Breast (tissue), 4 donors: ENCODE data around the gene FAM3A.

GRCh38 chrX:153675926-153676563 lies 2.4 kb upstream of the PNCK start:
- PRO-cap, 3 experiments = no peak in any of the 3 experiments
- RRBS = no CpG with 5 or more reads among the region's 9 CpGs

DNA sequence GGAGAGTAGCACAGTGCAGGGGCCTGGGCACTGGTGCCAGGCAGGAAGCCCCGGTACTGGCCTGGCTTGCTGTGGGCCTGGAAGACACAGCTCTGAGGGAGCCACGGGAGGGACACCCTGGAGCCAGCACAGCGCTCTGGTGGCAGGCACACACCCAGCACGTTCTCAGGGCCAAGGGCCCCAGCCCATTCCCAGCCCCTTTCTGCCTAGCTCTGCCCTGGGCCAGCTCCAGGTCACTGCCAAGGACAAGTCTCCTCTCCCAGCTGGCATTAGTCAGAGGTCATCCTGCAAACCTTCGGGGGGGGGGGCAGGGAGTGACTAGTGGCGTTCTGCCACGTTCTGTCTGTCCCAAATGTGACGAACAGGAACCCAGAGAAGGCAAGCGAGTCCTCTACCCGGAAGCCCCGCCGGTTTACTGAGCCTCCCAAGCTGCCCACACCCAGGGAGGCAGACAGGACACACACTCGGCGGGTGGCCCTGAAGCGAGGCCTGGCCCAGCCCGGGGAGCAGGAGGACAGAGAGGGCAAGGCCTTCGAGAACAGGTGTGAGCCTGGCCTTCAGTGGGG lies 12.2 kb downstream of the SLC6A8 start:
- PRO-cap, 3 experiments = no peak in any of the 3 experiments
- RRBS = no CpG with 5 or more reads among the region's 17 CpGs

- PRO-cap, 3 experiments = no peak in any of the 3 experiments
- RRBS = no CpG with 5 or more reads among the region's 17 CpGs
Observed at GRCh38 chrX:153700405-153701080, 12.8 kb downstream of the SLC6A8 start.

DNA sequence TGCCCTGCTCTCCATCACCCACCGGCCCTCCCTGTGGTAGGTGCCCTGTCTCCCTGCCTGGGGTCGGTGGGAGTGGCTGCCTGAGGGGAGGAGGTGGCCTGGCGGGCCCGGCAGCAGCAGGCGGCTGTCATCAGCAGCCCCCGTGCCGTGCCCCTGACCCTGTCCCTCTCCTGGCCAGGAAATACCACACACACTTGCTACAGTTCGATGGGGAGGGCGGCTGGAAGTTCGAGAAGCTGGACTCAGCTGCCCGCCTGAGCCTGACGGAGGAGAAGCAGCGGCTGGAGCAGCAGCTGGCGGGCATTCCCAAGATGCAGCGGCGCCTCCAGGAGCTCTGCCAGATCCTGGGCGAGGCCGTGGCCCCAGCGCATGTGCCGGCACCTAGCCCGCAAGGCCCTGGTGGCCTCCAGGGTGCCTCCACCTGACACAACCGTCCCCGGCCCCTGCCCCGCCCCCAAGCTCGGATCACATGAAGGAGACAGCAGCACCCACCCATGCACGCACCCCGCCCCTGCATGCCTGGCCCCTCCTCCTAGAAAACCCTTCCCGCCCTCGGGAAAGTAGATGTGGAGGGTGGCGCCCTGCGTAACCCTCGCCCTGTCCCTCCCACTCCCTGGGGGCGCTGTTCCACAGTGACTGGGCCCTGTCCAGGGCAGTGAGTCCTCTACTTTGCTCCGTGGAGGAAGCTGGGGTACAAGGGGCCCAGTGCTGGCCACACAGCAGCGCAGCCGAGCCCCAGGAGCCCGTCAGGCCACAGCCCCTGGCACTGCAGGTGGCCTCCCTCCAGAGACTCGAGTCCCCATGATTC lies 18.9 kb downstream of the ABCD1 start:
- PRO-cap, 3 experiments = peak in 1 of 3 experiments; most common minus-strand start position 445 of the sequence (in 1)
- RRBS = 8% methylated on average over 4 of the region's 38 CpGs

DNA sequence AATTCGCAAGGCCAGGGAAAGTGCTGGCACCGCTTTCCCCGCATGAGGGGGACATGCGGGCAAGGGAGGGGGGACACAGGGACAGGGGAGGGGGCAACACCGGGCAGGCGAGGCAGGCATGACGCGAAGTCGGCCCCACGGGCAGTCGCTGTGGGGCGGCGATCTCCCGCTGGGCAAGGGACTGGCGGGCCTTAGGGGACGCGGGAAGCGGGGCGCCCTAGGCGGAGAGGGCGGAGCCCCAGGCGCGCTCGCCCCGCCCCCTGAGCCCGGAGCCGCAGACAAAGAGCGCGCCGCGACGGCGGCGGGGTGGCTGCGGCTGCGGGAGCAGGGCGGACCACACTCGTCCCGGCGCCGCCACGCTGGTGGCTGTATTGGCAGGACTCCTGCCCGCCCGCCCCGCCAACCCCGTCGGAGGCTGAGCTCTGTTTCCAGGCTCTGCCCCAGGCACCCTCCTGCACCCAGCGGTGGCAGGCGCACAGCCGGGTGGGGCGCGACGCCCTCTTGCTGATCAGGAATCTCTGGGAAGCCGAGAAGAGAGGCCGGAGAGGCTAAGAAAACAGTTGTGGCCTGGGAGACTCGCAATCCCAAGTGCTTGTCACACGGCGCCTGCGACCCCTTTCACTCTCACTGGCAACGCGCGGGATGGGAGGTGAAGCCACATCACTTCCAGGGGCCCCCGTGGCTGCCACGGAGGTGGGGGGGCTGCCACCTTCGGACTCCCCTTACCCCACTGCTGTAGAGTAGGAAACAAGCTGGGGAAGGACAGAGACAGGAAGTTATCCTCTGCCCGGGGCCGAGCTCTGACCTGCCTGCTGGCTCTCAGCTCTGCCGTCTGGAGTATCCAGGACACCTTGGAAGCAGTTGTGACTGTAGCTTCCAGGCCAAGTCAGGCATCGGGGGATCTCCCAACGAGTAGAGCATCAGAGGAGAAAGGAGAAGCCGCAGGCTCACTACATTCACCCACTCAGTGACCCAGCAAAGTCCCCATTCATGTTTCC lies 11.2 kb downstream of the PDZD4 start:
- PRO-cap, 3 experiments = peak in 3 of 3 experiments; most common plus-strand start position 298 of the sequence (in 2); most common minus-strand start position 180 of the sequence (in 1)
- RRBS = 10% methylated on average over 19 of the region's 71 CpGs

- PRO-cap, 3 experiments = no peak in any of the 3 experiments
- RRBS = 26% methylated on average over 10 of the region's 55 CpGs
Observed at GRCh38 chrX:153885370-153886022, 477 bp downstream of the L1CAM start.

DNA sequence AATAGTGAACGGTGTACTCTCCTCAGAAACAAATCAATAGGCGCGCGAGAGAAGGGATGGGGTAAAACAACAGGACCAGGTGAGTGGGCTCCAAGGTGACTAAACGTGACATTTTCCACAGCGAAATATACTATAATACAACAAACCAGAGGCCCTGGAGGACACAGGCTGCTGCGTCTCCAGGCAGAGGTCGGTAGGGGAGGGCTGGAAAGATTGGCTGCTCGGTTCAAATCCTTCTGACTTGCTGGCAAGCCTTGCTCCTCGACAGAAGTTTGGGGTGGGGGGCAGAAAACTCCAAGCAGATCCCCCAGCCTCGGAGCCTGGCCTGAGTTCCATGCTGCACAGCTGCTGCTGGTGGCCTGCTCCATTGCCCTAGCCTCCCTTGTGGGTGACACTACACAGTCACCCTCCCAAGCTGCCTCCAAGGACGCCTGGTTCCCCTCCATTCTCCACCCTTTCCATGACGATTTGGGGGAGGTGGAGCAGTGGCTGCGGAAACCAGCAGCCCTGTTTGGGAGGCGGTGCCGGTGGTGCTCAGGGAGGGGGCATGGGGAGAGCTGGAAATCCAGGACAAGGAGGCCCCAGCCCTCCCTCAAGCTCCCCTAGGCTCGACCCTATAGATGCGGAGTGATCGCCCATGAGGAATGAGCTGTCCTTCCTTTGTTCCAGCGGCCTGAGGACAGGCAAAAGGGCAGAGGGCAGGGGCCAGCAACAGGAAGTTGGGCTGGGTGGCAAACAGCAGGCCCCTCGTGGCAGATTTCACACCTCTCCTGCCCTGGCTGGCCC lies 3.4 kb upstream of the RENBP start:
- PRO-cap, 3 experiments = no peak in any of the 3 experiments
- RRBS = no CpG with 5 or more reads among the region's 21 CpGs

GRCh38 chrX:154015309-154015942 lies 4.3 kb downstream of the IRAK1 start:
- PRO-cap, 3 experiments = no peak in any of the 3 experiments
- RRBS = no CpG with 5 or more reads among the region's 16 CpGs

GRCh38 chrX:154094487-154095176 lies 2.9 kb downstream of the MECP2 start:
- PRO-cap, 3 experiments = no peak in any of the 3 experiments
- RRBS = no CpG with 5 or more reads among the region's 9 CpGs

DNA sequence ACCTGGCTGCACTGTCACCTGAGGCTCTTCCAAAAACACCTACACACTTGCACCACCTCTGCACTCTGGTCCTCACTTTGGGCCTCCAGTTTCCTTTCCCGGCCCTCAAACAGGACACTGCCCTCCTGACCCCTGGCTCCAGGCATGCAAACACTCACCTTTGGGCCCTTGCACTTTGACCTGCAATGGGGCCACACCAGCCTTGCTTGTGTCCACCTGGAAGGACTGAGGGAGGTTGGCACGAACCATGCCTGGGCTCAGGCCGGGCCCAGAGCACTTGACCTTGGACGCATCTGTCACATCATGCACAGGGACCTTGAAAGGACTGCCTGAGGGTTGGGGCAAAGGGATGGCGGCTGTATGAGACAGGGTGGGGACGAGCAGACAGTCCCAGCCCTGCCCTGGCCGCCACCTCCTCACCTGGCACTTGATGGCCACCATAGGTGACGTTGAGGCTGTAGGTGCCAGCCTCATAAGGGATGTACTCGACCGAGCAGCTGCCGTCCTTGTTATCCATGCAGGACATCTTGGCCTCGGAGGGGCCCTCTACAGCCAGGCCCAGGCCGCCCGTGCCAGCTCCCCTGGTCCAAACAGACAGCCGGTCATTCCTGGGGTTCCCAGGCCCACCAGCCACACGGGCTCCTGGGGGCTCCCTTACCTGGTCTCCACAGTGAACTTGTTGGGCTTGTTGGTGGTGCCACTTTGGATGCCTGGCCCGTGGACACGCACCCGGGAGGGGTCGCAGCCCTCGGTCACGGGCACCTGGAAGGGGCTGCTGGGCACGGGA lies 15.4 kb downstream of the FLNA start:
- PRO-cap, 3 experiments = no peak in any of the 3 experiments
- RRBS = 91% methylated on average over 5 of the region's 23 CpGs

DNA sequence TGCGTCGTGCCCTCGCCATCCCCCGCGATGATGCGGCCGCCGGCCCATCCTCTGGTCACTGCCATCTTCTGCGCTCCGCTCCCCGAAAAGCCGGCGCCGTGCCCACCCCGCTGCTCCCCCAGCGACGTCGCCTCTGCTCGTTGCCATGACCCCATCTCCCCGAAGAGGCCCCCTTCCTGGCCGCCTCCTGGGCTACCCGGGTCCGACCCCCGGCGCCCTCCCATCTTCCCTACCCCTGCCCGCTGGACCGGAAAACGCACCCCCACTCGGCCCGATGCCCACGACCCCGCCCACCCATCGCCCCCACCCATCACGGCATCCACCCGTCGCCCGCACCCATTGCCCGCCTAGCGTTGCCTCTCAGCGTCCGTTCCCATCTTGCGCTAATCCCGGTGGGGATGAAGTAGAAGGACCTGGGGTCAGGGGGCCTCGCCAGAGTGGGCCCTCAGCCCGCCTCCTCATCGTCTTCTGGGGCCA lies 412 bp downstream of the GDI1 start:
- PRO-cap, 3 experiments = peak in 1 of 3 experiments; most common minus-strand start position 60 of the sequence (in 1)
- RRBS = 18% methylated on average over 21 of the region's 46 CpGs

DNA sequence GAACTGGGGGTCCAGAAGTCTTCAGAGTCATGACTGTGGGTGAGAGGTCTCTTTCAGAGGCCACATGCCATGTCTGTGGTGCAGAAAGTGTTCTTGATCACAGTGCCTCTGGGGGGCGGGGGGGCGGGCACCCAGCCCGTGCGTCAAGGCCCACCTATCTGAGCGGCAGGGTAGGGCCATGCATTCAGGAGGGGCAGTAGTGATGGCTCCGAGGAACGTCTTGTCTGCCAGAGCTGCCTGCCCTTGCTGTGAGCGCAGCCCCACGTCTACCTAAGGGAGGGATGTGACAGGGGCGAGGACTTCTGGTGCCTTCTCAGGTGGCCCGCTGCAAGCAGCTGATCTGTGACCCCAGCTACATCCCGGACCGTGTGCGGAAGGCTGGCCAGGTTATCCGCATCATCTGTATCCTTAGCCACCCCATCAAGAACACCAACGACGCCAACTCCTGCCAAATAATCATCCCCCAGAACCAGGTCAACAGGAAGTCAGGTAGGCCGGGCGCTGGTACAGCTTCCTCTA lies 2.6 kb upstream of the FAM50A start:
- PRO-cap, 3 experiments = no peak in any of the 3 experiments
- RRBS = no CpG with 5 or more reads among the region's 19 CpGs

GRCh38 chrX:154441848-154443339 lies 1.5 kb upstream of the FAM50A start:
- PRO-cap, 3 experiments = no peak in any of the 3 experiments
- RRBS = no CpG with 5 or more reads among the region's 33 CpGs

DNA sequence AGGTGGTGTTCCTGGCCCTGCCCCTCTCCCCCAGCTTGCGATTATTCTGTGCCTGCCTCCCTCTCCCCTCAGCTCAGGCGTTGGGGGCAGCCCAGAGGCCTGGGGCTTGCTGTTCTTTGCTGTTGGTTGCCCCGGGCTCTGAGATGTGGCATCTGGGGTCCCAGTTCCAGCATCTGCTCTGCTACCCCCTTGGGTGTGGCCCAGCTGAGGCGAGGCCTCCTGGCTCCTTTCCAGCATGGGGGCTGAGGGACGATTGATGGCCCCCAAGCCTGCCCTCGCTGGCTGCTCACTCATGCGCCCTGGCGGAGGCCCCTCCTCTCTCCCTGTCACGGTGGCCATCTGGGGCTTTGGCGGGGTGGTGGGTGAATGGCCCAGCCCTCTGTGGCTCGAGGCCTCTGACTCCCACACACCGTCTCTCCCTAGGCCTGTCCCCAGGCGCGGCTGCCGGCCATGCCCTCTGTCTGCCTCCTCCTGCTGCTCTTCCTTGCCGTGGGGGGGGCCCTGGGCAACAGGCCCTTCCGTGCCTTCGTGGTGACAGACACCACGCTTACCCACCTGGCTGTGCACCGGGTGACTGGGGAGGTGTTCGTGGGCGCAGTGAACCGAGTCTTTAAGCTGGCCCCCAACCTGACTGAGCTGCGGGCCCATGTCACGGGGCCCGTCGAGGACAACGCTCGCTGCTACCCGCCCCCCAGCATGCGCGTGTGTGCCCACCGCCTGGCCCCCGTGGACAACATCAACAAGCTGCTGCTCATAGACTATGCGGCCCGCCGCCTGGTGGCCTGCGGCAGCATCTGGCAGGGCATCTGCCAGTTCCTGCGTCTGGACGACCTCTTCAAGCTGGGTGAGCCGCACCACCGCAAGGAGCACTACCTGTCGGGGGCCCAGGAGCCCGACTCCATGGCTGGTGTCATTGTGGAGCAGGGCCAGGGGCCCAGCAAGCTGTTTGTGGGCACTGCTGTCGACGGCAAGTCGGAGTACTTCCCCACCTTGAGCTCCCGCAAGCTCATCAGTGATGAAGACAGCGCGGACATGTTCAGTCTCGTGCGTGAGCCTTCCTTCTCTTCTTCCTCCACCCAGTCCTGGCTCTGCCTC lies 2.0 kb downstream of the PLXNA3 start:
- PRO-cap, 3 experiments = no peak in any of the 3 experiments
- RRBS = no CpG with 5 or more reads among the region's 52 CpGs

GRCh38 chrX:154467440-154468233 lies 9.6 kb downstream of the PLXNA3 start:
- PRO-cap, 3 experiments = no peak in any of the 3 experiments
- RRBS = no CpG with 5 or more reads among the region's 41 CpGs

DNA sequence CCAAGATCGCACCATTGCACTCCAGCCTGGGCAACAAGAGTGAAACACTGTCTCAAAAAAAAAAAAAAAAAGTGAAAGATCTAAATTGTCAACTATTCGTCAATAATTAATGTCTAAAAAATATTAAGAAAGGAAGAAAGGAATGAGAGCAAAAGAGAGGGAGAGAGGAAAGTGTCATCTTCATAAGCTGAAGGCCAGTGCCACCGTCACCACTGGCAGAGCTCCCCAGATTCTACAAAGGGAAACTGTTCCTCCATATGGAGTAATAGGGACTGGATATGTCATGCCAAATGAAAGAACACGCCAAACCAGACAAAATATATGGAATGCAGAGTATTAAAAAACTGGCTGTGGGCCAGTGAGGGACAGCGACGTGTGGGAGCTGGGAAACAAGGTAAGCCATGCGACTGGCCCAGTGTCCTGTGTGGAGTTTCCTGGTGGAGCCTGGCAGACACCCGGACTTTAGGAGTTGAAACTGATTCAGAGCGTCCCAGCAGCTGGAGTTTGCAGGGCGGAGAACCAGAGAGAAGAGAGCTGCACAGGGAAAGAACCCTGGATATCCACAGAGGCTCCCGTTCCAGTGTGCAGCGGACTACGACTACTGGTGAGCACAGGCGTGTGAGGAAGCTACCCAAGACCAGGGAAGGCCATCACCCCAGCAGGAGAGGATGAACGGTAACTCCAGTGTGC lies 2.5 kb downstream of the LAGE3 start:
- PRO-cap, 3 experiments = no peak in any of the 3 experiments
- RRBS = no CpG with 5 or more reads among the region's 15 CpGs

GRCh38 chrX:154484475-154485246 lies 1.8 kb downstream of the UBL4A start:
- PRO-cap, 3 experiments = no peak in any of the 3 experiments
- RRBS = no CpG with 5 or more reads among the region's 15 CpGs

DNA sequence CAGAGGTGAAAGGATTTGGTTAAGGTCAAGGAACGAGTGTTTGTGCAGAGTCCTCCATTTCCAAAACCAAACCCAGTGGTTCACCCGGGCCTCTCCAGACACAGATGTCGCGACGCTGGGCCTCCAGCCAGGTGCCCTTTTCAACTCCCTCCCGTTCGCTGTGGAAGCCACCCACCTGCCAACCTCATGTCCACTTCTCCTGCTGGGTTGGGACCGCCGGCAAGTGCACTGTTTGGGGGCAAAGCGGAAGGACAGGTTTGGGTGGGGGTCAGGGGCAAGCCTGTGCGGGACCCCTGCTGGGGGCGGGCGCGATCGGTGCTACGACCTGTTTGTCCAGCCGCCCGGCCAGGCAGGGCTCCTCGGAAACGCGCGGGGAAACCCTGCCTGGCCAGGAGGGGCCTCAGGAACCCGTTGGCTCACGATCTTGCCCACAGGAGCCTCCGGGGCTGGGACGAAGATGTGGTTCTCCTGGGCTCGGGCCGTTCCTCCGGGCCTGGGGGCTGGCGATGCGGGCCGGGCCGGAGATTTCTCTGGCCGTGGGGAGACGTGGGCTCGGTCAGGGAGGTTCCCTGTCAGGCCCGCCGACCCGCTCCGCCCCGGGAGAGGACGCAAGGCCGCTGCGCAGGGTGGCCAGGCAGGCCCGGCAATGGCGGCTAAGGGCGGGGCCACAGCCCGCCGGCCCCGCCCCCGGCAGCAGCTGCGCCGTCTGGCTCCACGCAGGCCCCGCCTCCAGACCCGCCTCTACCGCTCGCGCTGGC lies at the start of gene FAM3A:
Gene FAM3A (minus strand): TSS at position 648 of the 758 bp plus-strand sequence.
- PRO-cap, 3 experiments = peak in 3 of 3 experiments; most common plus-strand start position 433 of the sequence (in 3); most common minus-strand start position 598 of the sequence (in 3)
- RRBS = 14% methylated on average over 30 of the region's 59 CpGs

DNA sequence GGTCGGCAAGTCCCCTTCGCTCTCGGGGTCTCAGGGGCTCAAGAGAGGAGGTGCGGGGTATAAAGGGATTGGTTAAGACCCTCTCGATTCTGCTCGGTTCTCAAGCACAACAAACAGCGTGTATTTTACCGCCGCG lies 183 bp downstream of the G6PD start:
- PRO-cap, 3 experiments = no peak in any of the 3 experiments
- RRBS = no CpG with 5 or more reads among the region's 10 CpGs

DNA sequence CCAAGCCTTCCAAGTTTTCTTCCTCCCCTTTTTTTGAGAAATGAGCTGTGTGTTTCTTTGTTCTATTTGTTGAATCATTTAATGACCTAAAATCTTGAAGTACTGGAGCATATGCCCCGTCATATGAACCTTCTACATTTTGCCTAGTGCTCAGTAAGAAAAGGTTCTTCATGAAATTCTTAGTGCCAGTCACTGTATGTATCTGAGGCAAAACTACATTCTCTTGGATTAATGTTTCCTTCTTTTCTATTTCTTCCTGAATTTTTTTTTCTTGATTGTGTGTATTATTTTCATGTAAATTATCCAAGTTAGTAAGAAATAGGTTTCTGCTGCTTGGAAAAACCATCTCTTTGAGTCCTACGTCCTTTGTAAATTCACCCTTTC lies 43.7 kb downstream of the F8A1 start:
- PRO-cap, 3 experiments = no peak in any of the 3 experiments
- RRBS = no CpG with 5 or more reads among the region's 2 CpGs